Left ventricle myocardium (tissue), 1 donor: Measurements from ENCODE around the gene TMEM200C.

DNA sequence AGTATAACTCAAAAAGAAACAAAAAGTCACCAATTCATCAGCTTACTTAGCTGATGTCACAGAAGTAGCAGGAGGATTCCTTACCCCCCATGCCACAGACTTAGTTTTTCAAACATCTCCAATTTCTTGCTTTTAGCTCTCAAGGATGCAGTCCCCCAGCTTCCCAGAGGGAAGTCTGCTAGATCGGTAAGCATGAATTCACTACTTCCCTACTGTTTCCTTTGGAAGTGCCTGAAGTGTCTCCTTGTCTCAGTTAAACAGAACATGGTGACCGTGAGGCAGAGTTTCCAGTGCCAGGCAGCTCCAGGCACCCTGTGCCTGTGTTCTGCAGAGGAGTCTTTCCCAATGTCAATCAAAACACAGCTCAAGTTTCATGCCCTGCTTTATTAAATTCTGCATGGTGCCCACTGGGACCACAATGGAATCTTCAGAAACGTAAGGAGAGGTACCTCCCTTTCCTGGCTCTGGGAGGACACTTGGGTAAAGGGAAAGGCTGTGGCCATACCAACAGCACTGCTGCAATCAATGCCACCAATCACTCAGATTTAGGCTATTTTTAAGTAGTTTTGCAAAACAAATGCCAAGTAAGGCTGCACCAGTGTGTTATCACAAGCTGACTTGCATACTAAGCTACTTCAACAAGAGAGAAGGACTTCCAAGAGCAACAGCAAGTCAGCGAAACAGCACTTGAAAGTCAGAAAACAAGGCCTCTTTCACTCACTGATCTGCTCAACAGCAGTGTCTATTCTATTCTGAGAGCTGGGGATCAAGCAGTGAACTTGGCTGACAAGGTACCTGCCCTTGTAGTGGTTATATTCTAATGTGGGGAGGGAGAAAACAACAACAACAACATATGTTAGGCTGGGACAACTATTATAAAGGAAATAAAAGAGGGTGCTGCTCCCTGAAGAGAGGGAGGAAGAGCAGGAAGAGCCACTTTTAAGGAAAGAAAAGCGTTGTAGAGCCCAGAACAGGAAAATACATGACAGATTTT, 15.0 kb downstream of the LPIN2 start:
- PRO-cap: unidirectional peak, minus-strand start at position 740 of the sequence

GRCh38 chr18:3049964-3050405, 37.0 kb upstream of the LPIN2 start:
- PRO-cap: no peak

GRCh38 chr18:3056000-3056261, 43.0 kb upstream of the LPIN2 start:
- PRO-cap: no peak

- PRO-cap: no peak
Measured at GRCh38 chr18:3079082-3079618, 66.2 kb upstream of the LPIN2 start.

DNA sequence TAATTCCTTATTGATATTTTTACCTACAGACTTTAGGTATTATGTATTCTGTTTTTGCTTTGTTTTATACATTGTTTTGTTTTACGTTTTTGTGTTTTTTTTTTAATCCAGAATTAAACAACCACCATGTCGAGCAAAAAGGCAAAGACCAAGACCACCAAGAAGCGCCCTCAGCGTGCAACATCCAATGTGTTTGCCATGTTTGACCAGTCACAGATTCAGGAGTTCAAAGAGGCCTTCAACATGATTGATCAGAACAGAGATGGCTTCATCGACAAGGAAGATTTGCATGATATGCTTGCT, 10.8 kb downstream of the MYL12B start:
- PRO-cap: no peak

- PRO-cap: unidirectional peak, minus-strand start at chr18:3454822
Measured at GRCh38 chr18:3454402-3455677, 4.9 kb downstream of the TGIF1 start.

GRCh38 chr18:3508999-3509676, 59.2 kb downstream of the TGIF1 start:
- PRO-cap: no peak

GRCh38 chr18:3605456-3606700, 155.9 kb downstream of the TGIF1 start:
- PRO-cap: bidirectional peak, plus-strand start at chr18:3606131, minus-strand start at chr18:3606025

DNA sequence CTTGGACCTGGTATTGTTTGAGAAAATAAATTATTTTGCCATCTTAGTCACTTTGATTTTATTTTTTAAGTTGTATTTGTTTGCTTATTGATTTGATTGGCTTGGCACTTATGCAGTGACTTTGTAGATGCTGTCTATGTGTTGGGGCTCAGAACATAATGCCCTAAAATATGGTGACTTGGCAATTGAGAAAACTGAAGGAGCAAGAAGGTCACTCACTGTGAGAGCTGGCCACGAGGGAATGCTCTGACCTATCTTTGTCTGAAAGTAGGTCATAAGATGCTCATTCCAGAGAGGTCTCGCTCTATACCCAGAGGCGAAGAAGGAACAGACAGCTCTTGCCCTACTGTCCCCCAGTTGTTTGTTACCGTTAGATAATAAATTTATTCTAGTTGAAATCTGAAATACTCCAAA, 158.5 kb downstream of the TGIF1 start:
- PRO-cap: no peak

GRCh38 chr18:3649012-3649858, 199.3 kb downstream of the TGIF1 start:
- PRO-cap: no peak

GRCh38 chr18:3659844-3660211, 209.9 kb downstream of the TGIF1 start:
- PRO-cap: no peak

- PRO-cap: no peak
Measured at GRCh38 chr18:3700144-3700670, 250.2 kb downstream of the TGIF1 start.

DNA sequence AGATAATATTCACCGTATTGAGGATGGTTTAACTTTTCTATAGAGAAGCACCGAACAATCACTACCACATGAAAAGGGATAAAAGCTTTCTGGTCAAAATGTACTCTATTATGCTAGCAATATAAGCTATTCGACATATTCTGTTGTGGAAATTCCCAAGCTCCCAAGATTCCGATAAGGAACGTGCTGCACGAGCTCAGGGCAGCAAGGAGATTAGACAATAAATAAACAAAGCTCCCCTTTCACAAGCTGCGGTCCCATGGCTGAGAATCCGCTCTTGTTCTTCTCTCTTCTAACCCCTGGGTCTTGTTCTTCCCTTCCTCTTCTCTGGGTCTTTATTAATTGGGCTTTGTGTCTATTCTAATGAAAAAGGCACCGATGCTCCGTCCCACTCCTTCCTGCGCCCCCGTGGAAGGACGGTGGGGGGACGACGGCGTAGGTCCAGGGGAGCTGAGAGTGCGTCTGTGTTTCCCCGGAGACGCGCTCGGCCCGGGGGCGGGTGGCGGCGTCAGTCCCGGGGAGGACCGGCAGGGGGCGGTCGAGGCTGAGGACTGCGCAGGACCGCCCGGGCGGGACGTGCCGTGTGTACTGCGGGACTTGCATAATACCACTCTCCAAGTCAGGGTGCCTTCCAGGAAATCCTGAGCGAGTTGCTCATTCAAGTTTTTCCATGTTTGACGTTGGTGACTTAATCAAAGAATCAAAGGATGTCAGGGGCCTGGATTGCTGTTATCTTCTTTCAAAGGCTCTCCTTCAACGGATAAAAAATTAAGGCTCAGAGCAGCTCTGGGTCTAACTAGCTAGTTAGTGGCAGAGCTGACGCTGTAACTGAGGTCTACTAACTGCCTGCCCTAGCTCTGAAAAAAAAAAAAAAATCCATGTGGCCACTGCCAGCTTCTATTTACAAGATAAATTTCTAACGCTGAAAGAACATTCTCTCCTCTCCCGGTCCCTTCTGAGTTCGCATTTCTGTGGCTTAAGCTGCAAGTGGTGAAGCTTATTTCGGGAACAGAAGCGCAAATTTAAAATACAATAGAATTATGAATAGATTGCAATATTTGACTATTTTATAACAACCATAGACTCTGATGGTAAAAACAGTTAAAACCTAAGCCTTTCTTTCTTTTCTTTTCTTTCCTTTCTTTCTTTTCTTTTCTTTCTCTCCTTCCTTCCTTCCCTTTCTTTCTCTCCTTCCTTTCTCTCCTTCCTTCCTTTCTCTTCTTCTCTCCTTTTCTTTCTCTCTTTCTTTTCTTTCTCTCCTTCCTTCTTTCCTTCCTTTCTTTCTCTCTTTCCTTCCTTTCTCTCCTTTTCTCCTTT, 321.5 kb downstream of the TGIF1 start:
- PRO-cap: no peak

GRCh38 chr18:5310050-5310571, 14.6 kb upstream of the ZBTB14 start:
- PRO-cap: no peak

- PRO-cap: no peak
Measured at GRCh38 chr18:5394615-5395408, 99.3 kb upstream of the ZBTB14 start.

DNA sequence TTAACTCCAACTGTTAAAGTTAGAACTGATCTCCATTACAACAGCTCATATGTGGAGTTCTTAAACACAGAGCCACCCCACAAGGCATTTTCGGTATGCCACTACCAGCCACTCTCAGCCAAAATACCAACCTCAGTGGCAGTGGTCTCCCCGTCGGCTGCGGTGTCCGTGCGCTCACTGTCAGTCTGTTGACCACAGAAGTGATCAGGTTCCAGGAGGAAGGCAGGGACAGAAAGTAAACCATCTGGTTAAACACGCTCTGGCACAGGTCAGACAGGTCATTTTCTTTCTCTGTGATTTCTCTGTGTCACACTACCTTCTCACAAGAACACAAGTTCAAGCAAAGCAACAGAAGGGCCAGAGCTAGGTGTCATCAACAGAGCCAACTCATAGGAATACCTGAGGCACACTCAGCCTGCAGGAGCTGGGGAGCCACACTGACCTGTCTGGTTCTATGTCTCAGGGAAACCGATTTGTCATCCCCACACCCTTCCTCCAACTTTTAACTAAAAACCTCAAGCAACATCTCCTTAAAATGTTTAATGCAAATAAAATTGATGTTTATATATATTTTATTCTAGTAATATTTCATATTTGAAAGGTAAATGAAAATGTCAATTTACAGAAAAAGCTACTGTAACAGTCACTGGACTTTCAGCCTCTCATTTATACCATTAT, 115.0 kb upstream of the ZBTB14 start:
- PRO-cap: no peak

GRCh38 chr18:5583159-5583574, 39.4 kb upstream of the EPB41L3 start:
- PRO-cap: no peak

GRCh38 chr18:5627679-5628101, 83.9 kb upstream of the EPB41L3 start:
- PRO-cap: no peak

DNA sequence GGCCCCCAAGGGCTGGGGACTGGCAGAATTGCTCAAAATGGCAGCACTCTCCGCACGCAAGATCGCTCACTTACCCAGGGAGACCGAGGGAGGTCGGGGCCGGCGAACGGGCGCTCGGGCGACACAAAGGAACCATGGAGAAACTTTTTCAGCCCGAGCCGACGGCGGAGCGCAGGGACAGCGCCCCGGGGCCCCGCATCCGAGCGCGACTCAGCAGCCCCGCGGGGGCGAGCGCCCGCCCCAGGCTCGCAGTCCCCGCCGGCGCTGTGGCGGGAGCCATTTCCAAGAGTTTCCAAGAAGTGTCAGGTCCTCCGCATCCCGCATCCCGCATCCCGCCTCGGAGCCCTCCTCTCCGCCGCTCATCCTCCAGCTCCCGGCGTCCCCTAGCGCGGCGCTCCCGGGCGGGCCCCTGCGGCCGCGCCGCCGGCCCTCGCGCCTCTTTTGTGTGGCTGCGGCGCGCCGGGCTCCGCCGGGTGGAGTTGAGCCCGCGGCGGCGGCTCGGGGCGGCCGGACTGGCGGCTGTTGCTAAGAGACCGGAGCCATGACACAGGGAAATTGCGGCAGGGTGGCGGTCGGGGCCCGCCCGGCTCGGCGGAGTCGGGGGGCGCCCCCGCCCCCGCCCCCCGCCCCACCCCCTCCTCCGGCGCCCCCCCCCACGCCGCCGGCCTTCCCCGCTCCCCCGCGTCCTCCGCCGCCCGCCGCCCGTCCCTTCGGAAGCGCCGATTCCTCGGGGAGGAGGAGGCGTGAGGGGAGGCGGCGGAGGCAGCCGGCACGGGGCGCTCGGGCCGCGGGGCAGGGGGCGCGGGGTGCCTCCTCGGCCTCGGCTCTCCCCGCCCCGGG, at the start of gene TMEM200C:
TMEM200C (minus strand) TSS at position 567 of the 840 bp plus-strand sequence.
- PRO-cap: no peak

- PRO-cap: no peak
Measured at GRCh38 chr18:6039483-6040318, 144.4 kb upstream of the TMEM200C start.